Iris pigment epithelial cell (primary cell): ENCODE measurements around a stretch of chr1.

GRCh38 chr1:75725800-75726505 lies 1.4 kb downstream of the ACADM start:
- RRBS: no CpG with 5 or more reads among the region's 16 CpGs

DNA sequence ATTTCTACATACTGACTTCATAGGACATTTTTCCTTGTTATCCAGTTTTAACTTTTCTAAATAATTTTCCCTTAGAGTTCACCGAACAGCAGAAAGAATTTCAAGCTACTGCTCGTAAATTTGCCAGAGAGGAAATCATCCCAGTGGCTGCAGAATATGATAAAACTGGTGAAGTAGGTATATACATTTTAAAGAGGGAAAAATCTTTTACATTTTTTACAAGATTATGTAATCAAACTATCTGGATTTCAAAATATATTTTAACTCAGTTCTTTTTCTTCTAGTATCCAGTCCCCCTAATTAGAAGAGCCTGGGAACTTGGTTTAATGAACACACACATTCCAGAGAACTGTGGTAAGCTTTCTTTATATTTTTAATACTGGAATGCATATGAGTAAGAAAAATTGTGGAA lies 8.1 kb downstream of the ACADM start:
- RRBS: no CpG with 5 or more reads among the region's 2 CpGs

- RRBS: no CpG with 5 or more reads among the region's 9 CpGs
These were observed 1.6 kb downstream of the RABGGTB start for GRCh38 chr1:75787378-75788278.

DNA sequence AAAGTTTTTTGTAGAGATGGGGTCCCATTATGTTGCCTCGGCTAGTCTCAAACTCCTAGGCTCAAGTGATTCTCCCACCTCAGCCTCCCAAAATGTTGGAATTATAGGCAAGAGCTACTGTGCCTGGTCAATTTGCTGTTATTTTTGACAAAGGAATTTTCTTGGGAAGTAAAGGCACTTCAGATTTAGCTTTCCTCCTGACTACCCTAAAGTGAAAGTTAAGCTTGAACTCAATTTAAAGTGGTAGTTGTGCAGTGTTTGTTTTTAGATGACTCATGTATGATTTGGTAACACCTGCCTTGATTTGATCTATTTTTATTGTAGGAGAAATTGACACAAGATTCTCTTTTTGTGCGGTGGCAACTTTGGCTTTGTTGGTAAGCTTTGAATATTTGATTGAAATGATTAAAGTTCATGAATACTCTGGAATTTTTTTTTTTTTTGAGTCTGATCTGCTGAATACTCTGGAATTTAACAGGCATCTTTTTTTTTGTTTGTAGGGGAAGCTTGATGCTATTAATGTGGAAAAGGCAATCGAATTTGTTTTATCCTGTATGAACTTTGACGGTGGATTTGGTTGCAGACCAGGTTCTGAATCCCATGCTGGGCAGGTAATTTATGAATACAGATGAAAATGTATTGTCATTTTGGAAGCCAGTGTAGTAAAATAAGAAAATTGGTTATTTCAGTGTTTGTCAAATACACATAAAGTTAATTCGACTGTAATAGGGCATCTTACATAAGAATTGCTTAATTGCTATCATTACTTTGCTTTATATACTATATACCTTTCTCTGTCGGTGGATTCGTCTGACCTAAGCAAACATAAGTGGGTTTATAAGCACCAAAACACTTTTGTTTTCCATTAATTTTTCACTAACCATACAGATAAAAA lies 5.2 kb downstream of the RABGGTB start:
- RRBS: no CpG with 5 or more reads among the region's 7 CpGs

GRCh38 chr1:76052910-76053609 lies 21.5 kb upstream of the ST6GALNAC3 start:
- RRBS: no CpG with 5 or more reads among the region's 6 CpGs

- RRBS: no CpG with 5 or more reads among the region's 1 CpG
These were observed 123.6 kb downstream of the ST6GALNAC3 start for GRCh38 chr1:76198154-76198634.

DNA sequence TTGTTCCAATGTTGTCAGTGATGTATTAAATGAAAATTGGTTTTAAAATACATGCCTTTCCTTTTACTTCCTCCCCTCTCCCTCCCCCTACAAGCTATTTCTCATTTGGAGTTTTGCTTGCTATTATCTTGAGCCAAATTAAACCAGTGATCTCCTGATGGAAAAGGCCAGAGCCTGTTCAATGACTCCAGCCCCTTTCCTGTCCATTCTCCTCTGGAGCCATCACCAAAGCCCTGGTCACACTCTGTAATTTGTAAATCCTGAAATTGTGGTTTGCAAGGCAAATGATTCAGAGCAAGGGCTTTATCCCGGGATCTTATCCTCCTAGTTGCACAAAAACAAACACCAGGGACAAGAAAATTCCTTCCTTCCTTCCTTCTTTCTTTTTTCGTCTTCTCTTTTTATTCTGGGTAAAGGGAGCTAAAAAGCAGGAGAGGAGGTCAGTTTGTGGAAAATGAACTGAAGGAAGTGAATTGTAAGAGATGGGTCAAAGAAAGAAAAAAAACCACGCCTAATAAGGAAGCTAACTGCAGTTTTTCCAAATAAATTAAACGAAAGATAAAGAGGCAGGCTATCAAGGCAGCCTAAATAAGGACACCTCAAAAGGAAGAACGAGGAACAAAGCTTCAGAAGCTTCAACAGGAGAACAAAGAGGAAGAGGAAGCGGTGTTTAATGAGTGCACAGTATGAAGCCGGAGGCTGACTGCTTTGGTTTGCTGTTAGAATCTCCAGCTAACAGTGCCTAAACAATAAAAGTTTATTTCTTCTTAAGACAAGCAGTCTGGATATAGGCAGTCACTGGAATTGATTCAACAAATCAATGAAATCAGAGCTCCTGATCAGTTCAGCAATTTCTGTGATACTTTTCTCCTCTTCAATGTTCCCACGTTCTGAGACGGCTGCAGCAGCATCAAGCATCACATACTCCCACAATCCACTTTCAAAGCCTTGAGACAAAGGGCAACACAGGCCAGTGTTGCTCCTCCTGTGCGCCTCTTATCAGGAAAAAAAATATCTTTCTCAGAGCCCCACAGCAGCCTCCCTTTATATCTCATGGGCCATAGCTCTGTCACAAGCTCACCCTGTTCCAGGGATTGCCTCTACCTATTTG lies 365.9 kb upstream of the ST6GALNAC5 start:
- RRBS: no CpG with 5 or more reads among the region's 10 CpGs

DNA sequence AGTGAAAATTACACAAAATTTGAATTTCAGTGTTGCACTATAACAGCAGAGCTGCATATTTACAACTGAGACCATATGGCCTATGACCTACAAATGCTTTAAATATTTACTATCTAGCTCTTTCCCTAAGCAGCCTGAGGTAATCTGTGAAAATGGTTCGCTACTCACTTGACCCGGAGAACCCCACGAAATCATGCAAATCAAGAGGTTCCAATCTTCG lies 90.4 kb downstream of the PIGK start:
- RRBS: no CpG with 5 or more reads among the region's 4 CpGs

DNA sequence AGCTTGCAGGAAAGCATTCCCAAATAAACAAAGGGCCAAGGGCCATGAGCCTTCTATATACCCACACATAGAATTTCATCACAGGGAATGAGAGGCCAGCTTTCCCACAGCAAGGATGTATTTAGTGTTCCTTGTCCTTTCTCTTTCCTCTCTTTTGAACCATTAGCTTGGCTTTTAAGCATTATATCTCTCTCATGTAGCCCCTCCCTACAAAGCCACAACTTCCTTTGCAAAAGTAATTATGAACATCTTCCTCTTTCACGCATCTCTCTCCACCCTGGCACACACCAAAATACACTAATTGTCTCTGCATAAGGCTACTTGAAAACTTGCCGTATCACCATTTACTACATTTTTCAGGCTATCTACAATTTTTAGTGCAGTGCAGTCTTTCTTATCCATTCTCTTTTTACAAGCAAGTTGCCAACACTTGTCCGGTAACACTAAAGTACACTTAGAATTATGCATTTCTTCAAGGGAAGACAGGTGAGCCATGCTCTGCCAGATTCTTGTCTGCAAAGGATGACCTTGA lies 1.8 kb upstream of the AK5 start:
- RRBS: no CpG with 5 or more reads among the region's 3 CpGs

GRCh38 chr1:77308849-77309303 lies 27.1 kb downstream of the AK5 start:
- RRBS: no CpG with 5 or more reads among the region's 4 CpGs

DNA sequence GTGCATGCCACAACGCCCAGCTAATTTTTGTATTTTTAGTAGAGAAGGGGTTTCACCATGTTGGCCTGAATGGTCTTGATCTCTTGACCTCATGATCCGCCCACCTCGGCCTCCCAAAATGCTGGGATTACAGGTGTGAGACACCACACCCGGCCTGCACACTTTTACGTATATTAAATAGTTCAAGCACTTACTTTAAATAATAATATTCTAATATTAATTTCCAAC lies 23.0 kb downstream of the USP33 start:
- RRBS: no CpG with 5 or more reads among the region's 5 CpGs

- RRBS: no CpG with 5 or more reads among the region's 2 CpGs
These were observed 52.9 kb downstream of the MIGA1 start for GRCh38 chr1:77832246-77832758.

- RRBS: no CpG with 5 or more reads among the region's 3 CpGs
These were observed 14.9 kb downstream of the NEXN start for GRCh38 chr1:77903248-77903845.

GRCh38 chr1:77933172-77933724 lies 44.8 kb downstream of the NEXN start:
- RRBS: no CpG with 5 or more reads among the region's 5 CpGs

DNA sequence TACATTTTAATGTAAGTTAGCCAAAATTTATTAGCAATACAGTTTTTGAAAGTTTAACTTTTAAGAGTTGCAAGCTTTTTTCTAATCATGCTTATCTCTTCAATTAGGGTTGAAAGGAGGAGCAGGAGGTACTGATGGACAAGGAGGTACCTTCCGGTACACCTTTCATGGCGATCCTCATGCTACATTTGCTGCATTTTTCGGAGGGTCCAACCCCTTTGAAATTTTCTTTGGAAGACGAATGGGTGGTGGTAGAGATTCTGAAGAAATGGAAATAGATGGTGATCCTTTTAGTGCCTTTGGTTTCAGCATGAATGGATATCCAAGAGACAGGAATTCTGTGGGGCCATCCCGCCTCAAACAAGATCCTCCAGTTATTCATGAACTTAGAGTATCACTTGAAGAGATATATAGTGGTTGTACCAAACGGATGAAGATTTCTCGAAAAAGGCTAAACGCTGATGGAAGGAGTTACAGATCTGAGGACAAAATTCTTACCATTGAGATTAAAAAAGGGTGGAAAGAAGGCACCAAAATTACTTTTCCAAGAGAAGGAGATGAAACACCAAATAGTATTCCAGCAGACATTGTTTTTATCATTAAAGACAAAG lies 8.3 kb downstream of the DNAJB4 start:
- RRBS: no CpG with 5 or more reads among the region's 8 CpGs

GRCh38 chr1:78141404-78142024 lies 95.7 kb downstream of the GIPC2 start:
- RRBS: no CpG with 5 or more reads among the region's 4 CpGs

- RRBS: no CpG with 5 or more reads among the region's 5 CpGs
These were observed 177.6 kb downstream of the GIPC2 start for GRCh38 chr1:78223233-78223958.

DNA sequence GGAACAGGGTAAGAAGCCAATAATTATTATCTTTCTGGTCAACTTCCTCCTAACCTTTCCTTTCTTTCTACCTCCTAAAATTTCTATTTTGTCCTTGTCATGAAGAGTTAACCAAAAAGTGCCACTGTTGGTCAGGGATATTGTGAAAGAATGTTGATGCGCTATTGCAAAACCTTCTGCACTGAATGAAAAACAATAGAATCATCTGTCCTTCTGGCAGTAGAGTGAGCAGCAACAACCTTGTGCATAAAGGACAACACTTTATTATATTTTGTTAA lies 14.6 kb upstream of the PTGFR start:
- RRBS: no CpG with 5 or more reads among the region's 1 CpG

DNA sequence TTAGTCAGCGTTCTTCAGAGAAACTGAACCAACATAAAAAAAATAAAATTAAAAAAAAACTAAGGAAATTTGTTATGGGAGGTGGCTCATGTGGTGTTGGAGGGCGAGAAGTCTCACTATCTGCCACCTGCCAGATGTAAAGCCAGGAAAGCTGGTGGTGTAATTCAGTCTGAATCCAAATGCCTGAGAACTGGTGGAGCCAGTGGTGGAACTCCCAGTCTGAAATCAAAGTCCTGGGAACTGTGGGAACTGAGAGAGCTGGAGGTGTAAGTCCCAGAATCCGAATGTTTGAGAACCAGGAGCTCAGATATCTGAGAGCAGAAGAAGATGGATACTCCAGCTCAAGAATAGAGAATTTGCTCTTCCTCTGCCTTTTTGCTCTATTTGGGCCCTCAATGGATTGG lies 3.2 kb downstream of the IFI44L start:
- RRBS: no CpG with 5 or more reads among the region's 3 CpGs

DNA sequence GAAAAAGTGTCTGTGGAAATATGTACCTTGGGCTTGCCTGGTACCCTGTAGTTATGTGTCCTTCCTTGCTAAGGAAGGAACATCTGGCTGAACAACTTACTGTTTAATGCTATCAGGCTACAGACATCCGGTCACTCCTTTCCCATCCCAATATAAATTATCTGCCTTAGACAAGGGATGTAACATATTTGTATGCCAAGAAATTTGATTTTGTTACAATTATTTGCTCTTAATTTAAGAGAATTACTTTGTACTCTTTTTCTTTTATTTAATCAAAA lies 367.8 kb upstream of the ADGRL2 start:
- RRBS: no CpG with 5 or more reads among the region's 1 CpG